ENCODE measurements around a stretch of chr15.

DNA sequence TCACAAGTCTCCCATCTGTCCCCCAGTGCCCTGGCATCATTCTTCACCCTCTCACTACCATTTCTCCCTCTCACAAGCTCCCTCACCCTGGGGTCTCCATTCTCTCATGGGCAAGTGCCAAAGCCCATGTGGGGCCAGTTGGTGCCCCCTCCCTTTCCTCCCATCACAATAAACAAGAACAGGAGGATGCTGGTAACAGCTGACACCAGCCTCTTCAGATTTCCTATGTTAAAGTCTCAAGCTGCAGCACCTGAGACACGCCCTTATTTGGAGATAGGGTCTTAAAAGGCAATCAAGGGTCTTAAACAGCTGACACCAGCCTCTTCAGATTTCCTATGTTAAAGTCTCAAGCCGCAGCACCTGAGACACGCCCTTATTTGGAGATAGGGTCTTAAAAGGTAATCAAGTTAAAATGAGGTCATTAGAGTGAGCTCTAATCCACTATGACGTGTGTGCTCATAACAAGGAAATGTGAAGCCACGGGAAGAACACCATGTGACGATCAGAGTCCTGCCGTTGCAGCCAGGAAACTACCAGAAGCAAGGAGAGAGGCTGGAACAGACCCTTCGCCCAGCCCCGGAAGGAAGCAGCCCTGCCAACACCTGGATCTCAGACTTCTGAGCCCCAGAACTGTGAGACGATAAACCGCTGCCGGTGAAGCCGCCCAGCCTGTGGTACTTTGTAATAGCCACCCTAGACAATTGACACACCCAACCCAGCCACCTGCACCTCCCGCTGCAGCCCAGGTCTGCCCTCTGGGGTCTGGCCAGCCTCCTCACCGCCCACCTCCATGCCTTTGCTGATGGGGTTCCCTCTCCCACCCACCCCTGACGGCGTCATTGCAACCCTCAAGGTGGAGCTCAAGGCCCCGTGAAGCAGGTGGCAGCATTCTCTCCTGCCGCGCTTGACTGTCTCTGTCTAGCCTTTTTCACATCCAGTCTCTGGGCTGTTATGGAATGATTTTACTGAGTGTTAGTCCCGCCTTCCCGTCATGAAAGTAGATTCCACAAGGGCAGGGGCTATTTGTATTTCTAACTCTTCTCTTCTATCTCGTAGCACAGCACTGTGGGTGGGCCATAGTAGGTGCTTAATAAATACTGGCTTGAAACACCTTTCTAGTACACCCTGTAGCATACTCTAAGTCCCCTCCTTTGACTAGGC, 137.9 kb downstream of the MEGF11 start:
- PRO-cap = no peak
- RRBS, 2 experiments = 78 to 79% methylated on average over 4 of the region's 23 CpGs

- PRO-cap = unidirectional peak, plus-strand start at chr15:66163775
- RRBS, 2 experiments = no CpG with 5 or more reads among the region's 11 CpGs
Measured at GRCh38 chr15:66163514-66164051, 90.0 kb downstream of the MEGF11 start.

DNA sequence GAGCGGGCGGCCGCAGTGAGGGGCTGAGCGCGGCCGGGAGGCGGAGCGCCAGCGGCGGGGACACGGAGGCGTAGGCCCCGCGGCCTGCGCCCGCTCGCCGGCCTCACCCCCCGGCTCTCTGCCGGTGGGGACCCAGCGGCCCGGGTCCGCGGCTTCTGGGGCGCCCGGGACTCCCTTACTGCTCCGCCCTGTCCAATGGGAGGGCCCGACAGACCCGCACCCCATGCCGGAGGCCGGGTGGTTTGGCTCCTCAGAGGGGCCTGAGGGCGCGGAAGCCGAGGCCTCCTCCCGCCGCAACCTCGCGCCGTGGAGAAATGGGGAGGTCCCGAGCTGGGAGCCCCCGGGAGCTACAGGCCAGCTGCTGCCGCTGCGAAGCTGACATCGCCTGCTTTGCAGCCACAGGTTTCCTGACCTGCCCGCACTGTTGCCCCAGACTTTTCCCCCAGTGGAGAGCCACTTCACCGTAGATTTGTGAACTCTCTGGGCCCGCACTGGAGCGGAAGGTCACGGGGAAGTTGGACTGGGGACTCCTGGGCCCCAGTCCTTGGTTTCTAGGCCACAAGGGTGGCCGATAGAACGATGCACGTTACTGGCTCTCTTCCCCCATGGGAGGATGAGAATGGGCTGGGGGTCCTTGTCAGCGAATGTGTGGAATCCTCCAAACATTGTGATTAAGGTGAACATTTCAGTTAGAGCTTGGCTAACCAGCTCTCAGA, 563 bp downstream of the DIS3L start:
- PRO-cap = bidirectional peak, plus-strand start at position 313 of the sequence, minus-strand start at position 111 of the sequence; bidirectional peak, plus-strand start at position 554 of the sequence, minus-strand start at position 444 of the sequence
- RRBS, 2 experiments = under 1 to 1% methylated on average over 23 to 27 of the region's 53 CpGs

- PRO-cap = no peak
- RRBS, 2 experiments = no CpG with 5 or more reads among the region's 4 CpGs
Measured at GRCh38 chr15:66488124-66488802, 9.3 kb downstream of the SNAPC5 start.

DNA sequence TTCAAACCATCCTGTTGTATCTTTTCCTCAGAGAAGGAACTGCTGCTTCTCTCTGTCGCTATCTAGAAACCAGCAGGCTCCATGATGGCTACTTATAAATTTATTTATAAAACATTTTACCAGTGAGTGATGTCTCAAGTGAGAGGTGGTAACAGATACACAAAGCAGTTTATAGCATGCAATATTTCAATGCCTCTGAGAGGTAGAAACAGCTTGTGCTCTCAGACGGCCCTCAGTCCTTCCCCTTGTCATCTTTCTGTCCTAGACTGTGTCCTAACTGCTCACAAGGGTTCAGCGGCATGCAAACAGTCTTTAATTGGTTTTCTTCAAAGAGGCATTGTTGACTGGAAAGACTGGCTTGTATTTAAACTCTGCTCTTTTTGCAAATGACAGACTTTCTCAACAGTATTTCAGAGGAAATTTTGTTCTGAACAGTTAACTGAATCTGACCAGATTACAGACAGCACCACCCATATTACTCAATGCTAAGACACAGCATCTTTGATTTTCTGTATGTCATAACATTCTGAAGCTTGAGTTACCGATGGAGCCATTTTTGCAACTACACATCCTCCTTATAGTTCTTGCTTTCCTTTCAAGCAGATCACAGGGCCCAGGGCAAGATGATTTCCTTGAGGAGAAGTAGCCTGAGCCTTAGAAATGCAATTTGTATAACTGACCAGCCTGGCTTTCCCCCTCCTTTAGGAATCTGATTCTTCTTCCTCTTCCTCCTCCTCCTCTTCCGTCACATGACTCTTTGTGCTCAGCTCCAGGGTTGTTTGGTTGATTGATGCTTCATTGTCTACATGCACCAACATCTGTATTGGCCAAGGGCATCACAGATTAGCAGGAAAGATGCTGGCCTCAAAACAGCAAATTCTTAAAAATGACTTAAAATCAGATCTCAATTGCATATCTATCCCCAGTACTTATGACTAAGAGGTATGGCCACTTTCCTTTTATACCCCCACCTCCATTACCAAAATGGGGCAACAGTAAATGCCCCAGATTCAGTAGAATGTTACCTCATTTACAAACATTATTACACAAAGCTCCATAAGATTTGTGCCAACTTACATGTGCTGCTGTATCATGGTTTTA, 3.5 kb downstream of the SNAPC5 start:
- PRO-cap = no peak
- RRBS, 2 experiments = no CpG with 5 or more reads among the region's 5 CpGs

- PRO-cap = no peak
- RRBS, 2 experiments = no CpG with 5 or more reads among the region's 10 CpGs
Measured at GRCh38 chr15:66656733-66657462, 45.1 kb upstream of the SMAD6 start.

DNA sequence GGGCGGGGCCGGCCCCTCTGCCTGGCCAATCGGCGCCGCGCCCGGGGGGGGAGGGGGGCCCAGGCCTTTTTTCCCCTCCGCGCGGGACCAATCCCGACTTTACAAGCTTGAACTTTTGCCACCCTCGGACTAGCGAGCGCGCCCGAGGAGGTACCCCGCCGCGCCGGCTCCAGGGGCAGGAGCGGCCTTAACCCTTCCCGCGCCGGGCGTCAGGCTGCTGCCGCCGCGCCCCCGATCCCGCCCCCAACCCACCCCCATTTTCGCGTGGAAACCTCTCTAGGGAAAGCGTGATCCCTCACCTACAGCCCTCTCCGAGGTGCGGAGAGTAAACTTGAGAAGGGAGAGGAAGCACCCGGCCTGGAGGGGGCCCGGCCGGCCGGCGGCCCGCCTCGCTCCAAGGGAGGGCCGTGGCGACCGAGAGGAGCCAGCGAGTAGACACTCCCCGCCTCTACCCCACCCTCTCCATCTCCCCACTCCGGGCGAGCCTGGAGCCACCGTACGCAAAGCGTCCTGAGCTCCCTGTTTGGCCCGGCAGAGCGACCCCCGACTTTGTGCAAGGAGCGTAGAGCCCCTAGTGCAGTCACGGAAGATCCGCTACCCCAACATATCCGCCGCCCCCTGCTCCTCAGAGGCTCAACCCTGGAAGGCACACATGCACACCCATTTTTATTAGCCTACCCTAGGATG, 765 bp upstream of the SMAD6 start:
- PRO-cap = bidirectional peak, plus-strand start at position 127 of the sequence, minus-strand start outside the sequence; bidirectional peak, plus-strand start at position 324 of the sequence, minus-strand start at position 202 of the sequence; bidirectional peak, plus-strand start at position 473 of the sequence, minus-strand start at position 576 of the sequence
- RRBS, 2 experiments = 1% methylated on average over 19 to 20 of the region's 60 CpGs

DNA sequence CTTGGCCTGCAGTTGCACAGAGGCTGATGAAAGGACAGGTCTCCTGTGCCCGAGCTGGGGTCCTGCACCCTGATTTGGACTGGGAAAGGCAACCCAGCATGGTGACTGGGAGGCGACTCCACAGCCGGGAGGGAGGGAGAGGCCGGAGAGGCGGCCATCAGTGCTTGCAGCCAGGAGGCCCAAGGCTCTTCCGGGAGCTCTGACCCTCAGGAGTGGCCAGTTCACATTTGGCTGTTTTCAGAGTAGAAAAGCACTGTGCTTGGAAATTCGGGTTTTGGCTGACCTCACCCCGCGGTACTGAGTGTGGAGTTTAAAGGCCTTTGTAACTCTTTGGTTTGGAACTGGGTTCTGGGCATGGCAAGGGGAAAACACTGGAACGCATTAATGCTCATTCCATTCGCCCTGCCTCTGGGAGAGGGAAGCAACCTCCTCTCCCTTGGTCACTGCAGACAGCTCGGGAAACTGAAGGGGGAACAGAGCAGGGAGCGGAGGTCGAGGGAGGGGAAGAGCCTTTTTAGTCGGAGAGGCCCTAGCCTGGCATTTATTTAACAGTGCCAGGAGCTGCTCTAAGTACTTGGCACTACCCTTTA, 32.0 kb downstream of the SMAD6 start:
- PRO-cap = no peak
- RRBS, 2 experiments = 91 to 94% methylated on average over 3 of the region's 15 CpGs

DNA sequence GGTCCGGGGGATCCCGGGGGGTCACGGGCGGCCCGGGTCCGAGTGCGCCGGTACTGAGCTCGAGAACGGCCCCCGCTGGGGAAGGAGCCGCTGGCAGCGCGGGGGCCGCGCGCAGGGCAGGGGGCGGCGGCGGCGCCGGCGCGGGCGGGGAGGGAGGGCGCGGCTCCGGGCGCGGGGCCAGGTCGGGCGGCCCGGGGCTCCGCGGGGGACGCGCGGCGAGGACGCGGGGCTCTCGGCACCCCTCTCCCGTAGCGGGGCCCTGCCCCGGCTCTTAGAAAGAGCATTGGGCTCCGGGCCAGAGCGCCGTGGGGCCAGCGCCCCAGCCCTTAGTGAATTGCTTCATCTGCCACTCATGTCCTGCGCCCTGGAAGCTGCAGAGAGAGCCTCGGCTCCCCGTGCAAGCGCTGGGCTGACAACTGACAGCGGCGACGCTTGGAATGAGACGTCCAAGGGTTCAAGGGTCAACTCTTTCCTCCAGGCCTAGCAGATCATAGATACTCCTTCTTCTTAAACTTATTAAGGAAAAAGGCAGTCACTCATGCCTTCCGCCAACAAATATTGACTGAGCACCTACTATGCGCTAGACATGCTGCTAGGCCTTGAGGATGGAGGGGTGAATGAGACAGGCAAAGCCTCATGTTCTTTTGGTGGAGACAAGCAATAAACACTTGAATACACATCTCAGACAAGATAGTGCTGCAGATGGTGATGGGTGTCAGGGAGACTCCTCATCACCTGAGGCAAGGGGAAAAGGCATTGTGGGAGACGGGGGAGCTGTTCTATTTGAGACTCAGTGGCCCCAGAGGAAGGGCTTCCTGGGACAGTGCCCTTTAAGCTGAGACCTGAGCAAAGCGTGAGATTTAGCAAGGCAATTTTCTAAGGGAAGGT, 140.9 kb downstream of the SMAD6 start:
- PRO-cap = bidirectional peak, plus-strand start at position 180 of the sequence, minus-strand start at position 84 of the sequence; unidirectional peak, minus-strand start at position 271 of the sequence
- RRBS, 2 experiments = under 1 to 1% methylated on average over 25 of the region's 61 CpGs

- PRO-cap = no peak
- RRBS, 2 experiments = no CpG with 5 or more reads among the region's 9 CpGs
Measured at GRCh38 chr15:66907923-66908709, 157.3 kb upstream of the SMAD3 start.

- PRO-cap = no peak
- RRBS, 2 experiments = no CpG with 5 or more reads among the region's 5 CpGs
Measured at GRCh38 chr15:67024129-67024897, 41.1 kb upstream of the SMAD3 start.

GRCh38 chr15:67025659-67026150, 39.7 kb upstream of the SMAD3 start:
- PRO-cap = no peak
- RRBS, 2 experiments = no CpG with 5 or more reads among the region's 5 CpGs

- PRO-cap = bidirectional peak, plus-strand start at chr15:67065064, minus-strand start at chr15:67065052; bidirectional peak, plus-strand start at chr15:67065603, minus-strand start at chr15:67065439
- RRBS, 2 experiments = 2 to 3% methylated on average over 34 to 37 of the region's 74 CpGs
Measured at GRCh38 chr15:67064813-67065546, 422 bp upstream of the SMAD3 start.

DNA sequence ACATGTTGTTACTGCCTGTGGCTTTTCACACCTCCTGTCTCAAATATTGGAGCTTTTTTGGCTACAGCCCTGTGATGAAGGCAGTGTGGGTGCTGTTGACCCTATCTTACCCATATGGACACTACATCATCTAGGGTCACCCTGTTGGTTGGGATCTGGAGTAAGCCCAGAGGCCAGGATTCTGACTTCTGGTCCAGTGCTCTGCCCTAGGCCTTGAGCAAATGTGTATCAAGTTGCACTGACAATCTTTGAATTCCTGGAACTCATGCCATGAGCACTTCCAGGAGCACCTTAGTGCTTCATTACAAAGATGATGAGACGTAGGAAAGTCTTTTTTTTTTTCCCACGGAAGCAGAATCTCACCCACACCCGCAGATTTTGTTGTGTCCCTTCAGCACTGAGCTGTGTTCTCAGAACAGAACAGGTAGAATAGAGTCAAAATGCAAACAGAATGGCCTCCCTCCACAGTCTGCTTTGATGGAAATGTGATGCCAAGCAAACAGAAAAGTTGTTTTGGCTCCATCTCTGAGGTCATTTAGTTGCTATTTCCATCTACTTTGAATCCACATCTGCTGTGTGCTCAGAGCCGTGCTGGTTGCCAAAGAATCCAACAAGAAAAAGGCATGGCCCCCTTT, 49.6 kb downstream of the SMAD3 start:
- PRO-cap = no peak
- RRBS, 2 experiments = no CpG with 5 or more reads among the region's 4 CpGs

DNA sequence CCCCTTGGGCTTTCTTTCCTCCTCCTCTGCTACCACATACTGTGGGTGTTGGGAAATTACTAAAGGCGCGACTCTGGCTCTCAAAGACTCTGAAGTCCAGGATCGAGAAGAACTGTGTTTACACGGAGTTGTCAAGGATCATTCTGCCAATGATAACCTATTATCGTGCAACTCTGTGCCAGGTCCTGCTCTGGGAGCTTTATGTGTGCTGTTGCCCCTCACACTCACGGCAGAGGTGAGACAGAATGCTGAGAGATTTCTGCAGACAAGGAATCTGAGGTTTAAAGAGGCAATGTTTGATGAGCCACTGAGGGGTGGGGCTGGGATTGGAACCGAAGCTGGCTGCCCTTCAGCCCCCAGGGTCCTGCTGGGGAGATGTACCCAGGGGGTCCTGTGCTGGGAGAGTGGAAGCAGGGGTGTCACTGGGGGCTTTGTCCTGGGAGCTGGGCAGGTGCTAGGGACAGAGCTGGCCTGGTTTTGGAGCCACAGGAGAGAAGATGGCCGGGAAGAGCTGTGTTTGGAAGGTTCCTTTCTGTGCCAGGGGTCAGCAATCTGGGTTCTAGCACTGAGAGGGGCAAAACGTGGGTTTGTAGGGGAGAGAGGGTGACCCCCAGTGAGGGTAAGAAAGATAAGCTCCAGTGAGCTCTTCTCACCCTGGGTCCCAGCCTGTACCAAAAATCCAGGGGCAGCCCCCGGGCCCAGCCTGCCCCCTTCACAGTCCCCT, 69.4 kb downstream of the SMAD3 start:
- PRO-cap = no peak
- RRBS, 2 experiments = no CpG with 5 or more reads among the region's 10 CpGs

DNA sequence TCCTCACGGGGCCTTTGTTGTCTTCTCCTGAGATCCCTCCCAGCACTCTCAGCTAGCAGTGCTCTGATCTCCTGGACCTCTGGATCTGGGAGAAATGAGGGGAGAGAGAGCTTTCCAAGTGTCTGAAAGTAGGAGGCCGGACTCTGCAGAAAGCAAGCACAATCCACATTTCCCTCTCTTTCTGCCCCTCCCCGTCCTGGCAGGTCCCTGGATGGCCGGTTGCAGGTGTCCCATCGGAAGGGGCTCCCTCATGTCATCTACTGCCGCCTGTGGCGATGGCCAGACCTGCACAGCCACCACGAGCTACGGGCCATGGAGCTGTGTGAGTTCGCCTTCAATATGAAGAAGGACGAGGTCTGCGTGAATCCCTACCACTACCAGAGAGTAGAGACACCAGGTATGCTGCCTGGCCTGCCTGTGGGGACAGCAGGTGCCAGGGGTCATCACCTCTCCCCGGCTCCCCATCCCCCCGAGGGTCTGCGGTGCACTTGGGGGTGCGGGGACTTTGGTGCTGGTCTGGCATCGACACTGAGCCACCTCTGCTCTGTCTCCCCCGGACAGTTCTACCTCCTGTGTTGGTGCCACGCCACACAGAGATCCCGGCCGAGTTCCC, 89.7 kb downstream of the AAGAB start:
- PRO-cap = no peak
- RRBS, 2 experiments = 93 to 96% methylated on average over 3 to 5 of the region's 21 CpGs

DNA sequence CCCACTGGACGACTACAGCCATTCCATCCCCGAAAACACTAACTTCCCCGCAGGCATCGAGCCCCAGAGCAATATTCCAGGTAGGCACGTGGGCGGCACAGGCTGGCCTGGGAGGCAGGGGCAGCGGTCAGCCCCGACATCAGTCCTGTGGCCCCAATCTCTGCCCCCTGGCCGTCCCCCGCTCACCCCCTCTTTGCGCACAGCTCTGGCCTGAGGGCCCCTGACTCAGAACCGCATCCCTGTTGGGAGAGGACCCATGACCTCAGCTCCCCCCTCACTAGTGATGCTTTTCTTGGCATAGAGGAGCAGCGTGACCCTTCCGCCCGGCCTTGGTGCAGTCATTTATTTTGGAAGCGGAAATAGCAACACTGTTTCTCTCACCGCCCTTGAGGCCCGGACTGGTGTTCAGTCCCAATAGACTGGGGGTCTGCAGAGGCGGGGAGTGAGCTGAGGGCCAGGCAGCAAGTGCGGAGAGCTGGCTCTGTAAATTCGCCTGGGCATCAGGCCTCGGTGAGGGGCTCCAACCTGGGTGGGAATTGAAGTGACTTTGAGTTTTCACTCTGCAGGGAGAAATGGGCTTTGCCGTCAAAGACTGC, 89.1 kb downstream of the AAGAB start:
- PRO-cap = no peak
- RRBS, 2 experiments = 85 to 89% methylated on average over 4 of the region's 23 CpGs

GRCh38 chr15:67171148-67171937, 83.1 kb downstream of the AAGAB start:
- PRO-cap = no peak
- RRBS, 2 experiments = 95 to 100% methylated on average over 1 of the region's 9 CpGs

DNA sequence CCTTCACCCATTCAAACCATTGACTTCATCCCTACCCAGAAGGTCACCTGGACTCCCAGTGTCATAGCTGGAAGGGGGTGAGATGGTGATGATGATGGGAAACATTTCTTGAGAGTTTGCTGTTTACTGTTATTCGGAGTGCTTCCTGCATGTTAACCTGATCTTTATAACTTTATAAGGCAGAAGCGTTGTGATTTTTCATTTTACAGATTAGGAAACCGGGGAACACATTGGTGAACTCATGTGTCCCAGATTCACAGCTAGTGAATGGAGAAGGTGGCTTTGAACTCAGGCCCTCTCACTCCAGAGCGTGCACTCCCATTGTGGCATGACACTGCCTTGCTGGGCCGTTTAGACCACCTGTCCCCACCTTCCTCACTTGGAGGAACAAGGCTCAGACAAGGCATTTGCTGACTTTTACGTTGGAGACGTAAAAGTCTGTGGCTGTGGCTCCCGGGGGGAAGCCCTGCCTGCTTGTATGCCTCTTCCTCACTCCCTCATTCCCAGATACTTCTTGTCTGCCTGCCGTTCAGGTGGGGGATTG, 81.9 kb downstream of the AAGAB start:
- PRO-cap = no peak
- RRBS, 2 experiments = no CpG with 5 or more reads among the region's 9 CpGs

DNA sequence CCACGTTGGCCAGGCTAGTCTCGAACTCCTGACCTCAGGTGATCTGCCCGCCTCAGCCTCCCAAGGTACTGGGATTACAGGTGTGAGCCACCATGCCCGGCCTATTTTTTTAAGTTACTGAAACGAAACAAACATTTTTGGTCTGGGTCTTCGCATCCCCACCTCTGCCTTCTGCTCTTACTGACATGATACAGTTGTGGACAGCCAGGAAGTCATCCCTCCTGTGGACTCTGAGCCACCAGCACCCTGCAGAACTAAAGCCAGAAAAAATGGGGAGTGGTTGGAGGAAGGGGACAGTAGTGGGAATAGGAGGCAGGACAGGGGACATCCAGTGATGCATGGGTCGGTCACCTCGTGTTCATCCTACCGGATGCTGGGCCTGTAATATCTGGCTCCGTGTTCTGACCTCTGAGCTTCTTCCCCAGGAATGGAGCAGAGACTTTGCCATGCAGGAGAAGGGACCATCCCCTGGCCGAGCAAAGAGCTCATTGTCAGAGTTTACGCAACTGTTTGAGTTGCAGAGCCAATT, 71.2 kb downstream of the AAGAB start:
- PRO-cap = no peak
- RRBS, 2 experiments = no CpG with 5 or more reads among the region's 12 CpGs